Neural crest cell (in vitro differentiated cells): ENCODE measurements around a stretch of chr11.

DNA sequence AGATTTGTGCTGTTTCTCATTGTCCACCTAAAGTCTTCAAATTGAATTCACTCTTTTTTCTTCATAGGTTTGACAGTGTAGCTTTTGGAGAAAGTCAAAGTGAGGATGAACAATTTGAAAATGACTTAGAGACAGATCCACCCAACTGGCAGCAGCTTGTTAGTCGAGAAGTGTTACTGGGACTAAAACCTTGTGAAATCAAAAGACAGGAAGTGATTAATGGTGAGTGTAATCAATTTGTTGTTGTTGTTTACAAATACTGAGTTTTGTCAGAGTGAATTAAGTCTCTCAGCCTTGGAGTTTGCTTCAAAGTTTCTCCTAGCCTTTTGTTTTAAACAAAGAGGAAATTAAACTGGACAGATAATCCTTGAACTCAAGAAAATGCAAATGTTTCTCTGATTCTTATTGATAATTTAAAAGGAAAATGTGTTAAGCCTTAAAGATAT is 53.5 kb upstream of the GRIK4 start:
- PRO-cap = no peak

DNA sequence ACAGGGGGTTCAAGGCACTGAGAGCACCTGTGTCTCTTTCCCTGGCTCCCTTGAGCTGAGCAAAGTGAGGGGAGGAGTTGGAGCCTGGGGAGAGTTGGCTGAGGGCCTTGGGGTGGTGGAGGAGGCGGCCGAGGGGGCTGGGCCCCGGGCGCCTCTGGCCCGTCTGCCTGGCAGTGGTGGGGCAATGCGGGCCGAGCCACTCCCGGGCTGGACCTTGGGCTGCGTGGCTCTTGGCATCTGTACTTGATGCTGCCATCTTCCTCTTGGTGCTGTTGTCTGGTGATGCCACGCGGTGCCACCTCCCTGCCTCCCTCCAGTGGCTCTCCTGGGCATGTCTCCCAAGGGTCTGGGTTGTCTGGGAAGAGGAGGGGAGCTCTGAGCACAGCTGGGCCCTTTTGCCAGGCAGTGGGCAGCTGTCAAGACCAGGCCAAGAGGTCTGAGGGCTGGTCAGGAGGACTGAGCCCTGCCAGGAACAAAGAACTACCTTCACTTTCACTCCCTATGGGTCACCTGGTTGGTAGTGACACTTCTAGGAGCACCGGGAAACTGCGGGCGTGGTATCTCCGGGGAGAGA is 1.3 kb downstream of the GRIK4 start:
- PRO-cap = no peak

DNA sequence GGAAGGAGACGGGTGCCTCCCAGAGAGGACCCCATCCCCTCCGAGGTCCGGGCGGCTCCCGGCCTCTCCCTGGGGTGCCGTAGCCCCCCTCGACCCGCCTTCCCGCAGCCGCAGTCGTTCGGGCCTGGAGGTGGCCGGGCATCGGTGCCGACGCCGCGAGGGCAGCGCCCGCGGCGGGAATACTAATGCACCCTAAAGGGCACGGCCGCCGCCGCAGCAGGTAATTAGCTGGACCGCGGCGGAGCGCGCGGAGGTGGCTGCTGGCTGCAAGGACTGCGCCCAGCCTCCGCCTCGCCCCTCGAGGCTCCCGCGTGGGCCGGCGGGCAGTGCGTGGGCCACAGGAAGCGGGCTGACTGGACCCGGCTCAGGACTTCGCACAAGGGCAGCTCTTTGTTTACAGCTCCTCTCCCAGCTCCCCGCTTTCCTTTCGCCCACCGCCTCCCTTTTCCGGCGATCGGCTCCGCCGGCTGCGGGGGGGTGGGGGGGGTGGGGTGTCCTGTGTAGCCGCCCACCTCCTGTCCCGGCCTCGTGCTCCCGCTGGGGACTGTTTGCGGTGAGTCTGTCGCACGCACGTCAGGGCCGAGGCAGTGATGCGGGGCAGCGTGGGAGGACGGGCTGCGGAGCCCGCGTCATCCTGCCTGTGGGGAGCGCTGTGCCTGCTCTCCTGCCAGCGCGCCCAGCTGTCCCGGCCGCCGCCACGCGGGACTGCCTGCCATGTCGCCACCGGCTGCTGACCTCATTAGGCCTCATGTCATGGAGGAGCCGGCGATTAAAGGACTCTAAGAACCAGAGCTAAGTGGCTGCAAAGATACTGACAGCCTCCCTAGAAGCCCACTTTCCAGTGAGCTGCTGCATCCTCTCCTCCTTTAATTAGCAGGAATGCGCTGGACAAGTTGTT is 53.2 kb downstream of the GRIK4 start:
- PRO-cap = bidirectional peak, plus-strand start at position 223 of the sequence, minus-strand start at position 396 of the sequence; bidirectional peak, plus-strand start at position 742 of the sequence, minus-strand start at position 546 of the sequence

DNA sequence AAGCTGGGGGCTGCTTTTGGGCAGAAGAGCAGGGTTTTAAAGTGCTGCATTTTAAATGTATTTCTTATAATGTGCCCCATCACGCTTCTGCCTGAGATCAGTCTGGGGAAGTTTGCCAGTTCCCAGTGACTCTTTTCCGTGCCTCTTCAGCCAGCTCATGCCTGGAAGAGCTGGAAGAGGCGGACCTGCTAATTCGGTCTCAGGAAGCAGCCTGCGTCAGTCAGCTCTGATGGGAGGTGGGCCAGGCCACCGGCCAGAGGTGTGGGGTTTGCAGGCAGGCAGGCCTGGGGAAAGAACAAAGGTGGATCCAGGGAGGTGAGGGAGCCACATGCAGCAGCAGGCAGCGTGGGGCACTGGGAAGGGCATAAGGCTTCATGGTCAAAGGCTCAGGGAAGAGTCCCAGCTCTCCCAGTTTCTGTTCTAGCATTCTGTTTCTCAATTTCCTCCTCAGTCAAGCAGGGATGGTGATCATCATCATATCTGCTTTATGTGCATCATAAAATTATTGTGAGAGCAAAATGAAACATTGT is 140.1 kb upstream of the TBCEL start:
- PRO-cap = no peak

GRCh38 chr11:121047348-121047807 is 23.5 kb downstream of the TBCEL start:
- PRO-cap = no peak

GRCh38 chr11:121091617-121092250 is 9.3 kb upstream of the TECTA start:
- PRO-cap = no peak

DNA sequence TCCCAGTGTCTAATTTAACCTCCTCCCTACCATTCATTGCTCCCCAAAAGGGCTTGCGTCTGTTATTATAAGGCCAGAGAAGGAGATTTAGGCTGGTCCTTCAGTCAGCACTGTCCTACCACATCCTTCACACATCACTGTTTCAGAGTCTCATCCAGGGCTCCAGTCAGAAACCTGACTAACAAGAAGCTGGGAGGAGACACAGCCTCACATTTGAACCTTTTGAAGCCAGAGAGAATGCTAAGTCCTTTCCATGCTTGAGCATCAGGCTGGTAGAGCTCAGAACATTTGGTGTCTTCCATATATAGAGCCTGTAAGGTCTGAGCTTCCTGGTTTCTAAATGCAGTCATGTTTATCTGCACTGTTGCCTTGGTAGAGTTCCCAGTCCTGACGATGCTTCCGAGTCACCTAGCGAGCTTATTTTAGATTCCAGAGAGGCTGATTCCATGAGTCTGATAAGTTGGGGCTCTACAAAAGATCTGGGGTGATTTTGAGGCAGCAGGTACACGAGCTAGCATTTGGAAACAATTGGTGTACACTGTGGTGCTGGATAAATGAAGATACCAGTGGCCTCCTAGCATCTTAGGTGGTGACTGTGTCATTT is 68.4 kb upstream of the SORL1 start:
- PRO-cap = no peak

GRCh38 chr11:121446781-121447123 is 5.4 kb upstream of the SORL1 start:
- PRO-cap = no peak

DNA sequence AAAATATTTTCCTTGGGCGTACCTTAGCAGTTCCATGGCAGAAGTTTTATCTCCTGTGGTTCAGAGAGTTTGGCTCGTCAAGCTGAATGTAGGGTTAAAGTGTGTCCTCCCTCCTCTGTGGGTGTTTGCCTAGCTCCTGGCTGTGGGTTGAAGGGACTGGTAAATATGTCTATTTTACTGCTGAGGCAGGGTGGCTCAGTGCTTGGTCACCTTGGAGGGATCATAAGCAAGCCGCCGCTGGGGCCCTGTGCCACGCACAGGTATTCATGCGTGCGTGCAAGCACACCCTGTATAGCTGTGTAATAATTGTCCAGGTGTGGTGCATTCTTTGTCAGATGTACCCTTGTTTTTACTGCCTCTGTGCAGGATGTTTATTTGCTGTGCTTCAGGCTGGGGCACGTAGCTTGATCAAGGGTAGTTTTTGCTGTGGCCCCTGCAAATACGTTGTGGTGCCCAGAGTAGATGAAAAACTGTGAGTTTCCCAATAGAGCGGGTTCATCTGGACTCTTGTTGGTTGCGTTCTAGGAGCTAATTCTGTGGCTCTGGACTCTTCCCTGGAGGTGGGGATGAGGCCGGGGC is 768 bp upstream of the SORL1 start:
- PRO-cap = no peak

DNA sequence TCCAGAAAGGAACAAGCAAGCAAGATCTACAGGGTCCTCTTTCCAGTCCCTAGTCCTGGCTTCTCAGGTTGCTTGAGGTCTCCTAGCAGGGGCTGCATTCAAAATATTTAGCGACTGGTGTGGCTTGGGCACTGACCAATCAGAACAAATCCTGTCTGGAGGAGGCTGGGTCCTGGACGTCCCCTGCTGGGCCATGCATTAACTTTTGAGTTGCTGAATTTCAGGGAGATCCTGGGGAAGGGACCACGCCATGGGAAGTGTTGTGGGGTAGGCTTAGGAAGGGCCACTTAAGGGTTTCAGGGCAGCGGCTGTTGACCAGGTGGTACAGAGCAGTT is 27.3 kb downstream of the SORL1 start:
- PRO-cap = no peak

GRCh38 chr11:121576544-121577017 is 124.5 kb downstream of the SORL1 start:
- PRO-cap = no peak

GRCh38 chr11:121589768-121590988 is 138.1 kb downstream of the SORL1 start:
- PRO-cap = no peak

GRCh38 chr11:121620163-121620556 is 168.0 kb downstream of the SORL1 start:
- PRO-cap = no peak

DNA sequence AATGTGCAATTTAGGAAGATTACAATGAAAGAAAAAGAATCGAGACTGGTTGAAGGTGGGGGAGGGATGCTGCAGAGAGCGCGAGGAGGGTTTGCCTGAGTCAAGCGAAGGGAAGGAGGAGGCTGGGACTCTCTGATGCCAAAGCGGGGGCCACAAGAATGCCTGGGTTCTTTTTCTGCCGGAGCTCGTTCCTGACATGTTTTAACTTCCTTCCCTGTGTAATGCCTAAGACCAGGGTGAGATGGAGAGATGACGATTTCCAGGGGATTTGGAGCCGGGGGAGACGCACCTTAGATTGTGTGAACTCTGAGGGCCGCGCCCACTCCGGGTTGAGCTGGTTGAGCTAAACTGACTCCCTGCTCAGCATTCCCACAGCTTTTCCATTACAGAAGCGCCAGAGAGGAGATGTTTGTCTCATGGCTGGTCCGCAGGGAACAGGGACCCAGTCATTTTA is 271.2 kb downstream of the SORL1 start:
- PRO-cap = no peak

GRCh38 chr11:121829053-121829825 is 286.8 kb downstream of the BLID start:
- PRO-cap = no peak

DNA sequence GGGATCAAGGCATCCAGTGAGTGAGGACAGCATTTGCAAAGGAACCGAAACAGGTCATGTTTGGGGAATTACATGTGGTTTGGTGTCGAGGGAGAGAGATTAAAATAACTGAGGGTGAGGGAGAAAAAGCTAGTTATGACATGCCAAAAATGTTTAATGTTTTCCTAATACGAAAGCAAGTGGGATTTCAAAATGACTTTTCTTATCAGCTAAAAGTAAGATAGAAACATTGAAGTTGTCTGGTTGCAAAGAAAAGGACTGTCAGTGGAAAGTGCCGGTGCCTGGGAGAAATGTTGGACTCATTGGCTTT is 157.0 kb downstream of the BLID start:
- PRO-cap = no peak

DNA sequence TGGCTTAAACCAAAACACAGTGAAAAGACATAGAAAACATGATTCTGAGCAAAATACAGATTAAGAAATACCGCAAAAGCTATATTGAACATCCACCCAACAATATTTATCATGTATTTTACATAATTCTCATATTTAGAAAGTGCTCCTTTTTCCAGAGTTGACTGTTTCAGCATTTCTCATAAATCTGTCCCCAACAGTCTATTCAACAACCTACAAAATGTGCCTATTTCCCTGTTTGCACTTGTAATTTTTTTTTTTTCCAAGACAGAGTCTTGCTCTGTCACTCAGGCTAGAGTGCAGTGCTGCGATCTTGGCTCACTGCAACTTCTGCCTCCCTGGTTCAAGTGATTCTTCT is 31.0 kb upstream of the BLID start:
- PRO-cap = no peak

- PRO-cap = no peak
Measured at GRCh38 chr11:122173536-122174081, 57.6 kb upstream of the BLID start.

DNA sequence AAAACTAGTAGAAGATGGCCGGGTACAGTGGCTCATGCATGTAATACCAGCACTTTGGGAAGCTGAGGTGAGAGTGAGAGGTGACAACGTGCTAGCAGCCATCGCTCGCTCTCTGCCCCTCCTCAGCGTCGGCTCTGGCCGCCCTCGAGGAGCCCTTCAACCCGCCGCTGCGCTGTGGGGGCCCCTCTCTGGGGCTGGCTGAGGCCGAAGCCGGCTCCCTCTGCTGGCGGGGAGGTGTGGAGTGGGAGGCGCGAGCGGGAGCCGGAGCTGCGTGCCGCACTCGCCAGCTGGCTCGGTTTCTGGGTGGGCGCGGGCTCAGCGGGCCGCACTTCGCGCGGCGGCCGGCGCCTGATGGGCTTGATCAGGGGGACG is 99.0 kb upstream of the UBASH3B start:
- PRO-cap = bidirectional peak, plus-strand start at position 279 of the sequence, minus-strand start at position 146 of the sequence

DNA sequence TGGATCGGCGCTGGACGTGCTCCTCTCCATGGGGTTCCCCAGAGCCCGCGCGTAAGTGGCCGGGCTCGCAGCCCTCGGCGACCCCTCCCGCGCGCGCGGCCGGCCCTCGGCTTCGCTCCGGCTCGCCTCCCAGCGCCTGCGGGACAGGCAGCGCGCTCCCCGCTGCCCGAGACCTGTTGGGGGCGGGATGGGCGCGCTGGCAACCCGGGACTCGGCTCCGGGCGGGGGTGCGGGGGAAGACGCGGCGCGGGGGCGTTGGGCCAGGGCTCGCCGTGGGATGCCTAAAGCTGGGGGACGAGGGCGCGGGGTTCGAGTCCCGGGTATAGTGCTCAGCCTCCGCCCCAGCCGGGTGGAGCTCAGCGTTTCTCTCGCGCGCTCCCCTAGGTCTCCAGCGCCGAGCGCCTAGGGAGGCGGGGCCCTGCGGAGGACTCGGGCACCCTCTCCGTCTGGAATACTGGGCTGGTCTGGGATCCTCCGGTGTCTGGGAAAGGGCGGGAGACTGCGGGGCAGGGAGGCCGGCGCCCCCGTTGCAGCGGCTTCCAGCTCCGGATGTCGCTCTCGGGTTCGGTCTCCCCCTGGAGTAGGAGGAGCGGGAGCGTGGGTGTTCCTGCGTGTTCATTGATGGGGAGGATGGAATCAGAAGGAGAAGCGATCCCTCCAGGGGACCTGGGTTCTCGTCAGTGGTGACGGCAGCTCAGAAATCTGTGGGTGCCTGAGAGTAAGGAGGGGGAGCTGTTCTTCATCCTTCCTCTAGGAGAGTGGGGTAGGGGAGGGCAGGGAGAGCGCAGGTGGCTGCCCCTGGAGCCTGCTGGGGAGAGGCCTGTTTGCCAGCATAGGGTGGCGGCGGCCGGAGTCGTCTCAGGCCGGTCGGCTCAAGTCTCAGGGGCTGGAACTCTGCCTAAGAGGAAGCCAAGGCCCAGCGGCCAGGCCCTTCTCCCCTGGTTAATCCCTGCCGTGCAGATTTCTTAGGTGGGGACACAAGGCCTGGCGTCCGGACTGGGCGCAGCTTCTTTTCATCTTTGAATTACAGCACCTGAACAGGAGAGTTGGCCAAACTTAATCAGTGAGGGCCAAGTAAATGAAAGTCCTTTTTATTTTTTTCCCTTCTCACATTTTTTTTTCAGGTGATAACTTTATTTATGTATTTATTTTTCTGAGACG is 1.0 kb downstream of the UBASH3B start:
- PRO-cap = bidirectional peak, plus-strand start at position 480 of the sequence, minus-strand start at position 483 of the sequence